Adrenal gland (tissue), 7 donors: ENCODE measurements around a stretch of chr4.

GRCh38 chr4:118821493-118822063, 14.3 kb downstream of the SEC24D start:
- PRO-cap, 3 experiments = no peak in any of the 3 experiments
- RAMPAGE, long total RNA, 4 experiments = no peak in any of the 4 experiments
- RRBS = no CpG with 5 or more reads among the region's 3 CpGs

DNA sequence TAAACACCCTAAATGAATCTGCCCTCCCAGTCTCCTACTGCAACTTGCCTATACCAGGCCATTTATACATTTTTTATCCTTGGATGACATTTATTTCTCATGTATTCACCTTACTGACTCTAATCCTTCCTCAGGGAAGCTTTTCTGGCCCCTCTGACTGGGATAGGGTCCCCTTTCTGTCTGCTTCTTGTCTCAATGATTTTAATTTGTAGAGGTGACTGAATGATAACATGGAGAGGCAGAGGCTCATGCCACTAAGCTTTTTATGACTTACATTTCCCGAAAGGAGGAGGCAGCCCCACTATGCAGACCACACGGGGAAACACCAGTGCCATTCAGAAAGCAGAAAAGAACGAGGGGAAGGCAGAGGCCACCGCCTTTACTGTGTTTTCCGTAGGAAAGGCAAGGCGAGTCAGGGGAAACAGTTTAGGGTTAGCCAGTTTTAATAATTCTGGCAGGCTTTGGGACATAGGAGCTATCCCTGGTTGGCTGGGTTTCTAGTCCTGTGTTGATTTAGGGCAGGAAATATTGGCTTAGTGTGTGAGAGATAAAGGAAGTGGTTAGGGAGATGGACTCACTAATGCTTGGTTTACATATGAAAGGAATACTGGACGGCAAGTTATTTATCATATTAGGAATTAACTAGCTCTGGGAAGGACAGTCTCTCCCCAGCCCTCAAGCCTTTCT, 53.0 kb downstream of the SYNPO2 start:
- PRO-cap, 3 experiments = no peak in any of the 3 experiments
- RAMPAGE, long total RNA, 4 experiments = no peak in any of the 4 experiments
- RRBS = no CpG with 5 or more reads among the region's 7 CpGs

- PRO-cap, 3 experiments = no peak in any of the 3 experiments
- RAMPAGE, long total RNA, 4 experiments = no peak in any of the 4 experiments
- RRBS = no CpG with 5 or more reads among the region's 1 CpG
Observed at GRCh38 chr4:118984353-118985025, 95.8 kb downstream of the SYNPO2 start.

GRCh38 chr4:118995930-118996448, 107.3 kb downstream of the SYNPO2 start:
- PRO-cap, 3 experiments = no peak in any of the 3 experiments
- RAMPAGE, long total RNA, 4 experiments = no peak in any of the 4 experiments
- RRBS = no CpG with 5 or more reads among the region's 5 CpGs

DNA sequence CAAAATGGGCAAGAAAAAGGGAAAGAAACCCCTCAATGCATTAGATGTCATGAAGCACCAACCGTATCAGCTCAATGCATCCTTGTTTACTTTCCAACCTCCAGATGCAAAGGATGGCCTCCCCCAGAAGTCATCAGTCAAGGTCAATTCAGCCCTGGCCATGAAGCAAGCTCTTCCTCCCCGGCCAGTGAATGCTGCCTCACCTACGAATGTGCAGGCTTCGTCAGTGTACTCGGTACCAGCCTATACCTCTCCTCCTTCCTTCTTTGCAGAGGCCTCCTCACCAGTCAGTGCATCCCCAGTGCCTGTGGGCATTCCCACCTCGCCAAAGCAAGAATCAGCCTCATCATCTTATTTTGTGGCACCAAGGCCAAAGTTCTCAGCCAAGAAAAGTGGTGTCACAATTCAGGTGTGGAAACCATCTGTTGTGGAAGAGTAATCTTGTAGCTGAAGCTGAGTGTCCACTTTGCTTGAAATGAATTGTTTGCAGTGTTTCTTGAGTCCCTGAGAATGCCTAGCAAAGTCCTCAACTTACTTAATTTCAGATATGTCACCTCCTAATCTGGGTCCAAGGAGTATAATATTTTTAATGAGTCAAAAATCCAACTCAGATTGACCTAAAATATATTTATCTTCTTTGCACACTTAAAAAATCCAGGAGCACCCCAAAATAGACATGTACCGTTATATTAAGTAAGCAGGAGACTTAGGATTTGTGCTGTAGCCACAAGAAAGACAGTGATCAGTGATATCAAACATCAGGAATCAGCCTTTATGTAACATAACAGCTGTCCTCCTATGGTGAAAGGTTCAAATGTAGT, 103.8 kb upstream of the MYOZ2 start:
- PRO-cap, 3 experiments = no peak in any of the 3 experiments
- RAMPAGE, long total RNA, 4 experiments = no peak in any of the 4 experiments
- RRBS = no CpG with 5 or more reads among the region's 7 CpGs

DNA sequence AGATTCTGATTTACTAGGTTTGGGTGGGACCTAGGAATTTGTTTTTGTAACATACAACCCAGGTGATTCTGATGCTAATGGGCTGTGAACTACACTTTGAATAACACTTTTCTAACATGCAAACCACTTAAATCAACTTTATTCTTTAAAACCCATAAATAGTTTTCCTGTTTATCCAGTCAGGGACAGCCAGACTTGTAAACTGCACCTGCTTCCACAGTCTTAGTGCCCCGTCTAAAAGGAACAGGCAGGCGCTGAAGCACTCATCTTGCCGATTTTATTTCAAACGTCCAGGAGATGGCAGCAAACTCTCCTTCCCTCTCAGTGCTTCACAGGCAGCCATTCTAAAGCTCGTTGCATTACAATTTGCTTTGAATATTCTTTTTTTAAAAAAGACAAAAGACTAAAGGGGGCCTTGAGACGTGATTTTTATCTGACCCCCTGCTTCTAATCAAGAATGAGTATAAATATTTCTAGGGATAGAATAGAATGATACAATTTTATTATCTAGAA, 93.7 kb upstream of the MYOZ2 start:
- PRO-cap, 3 experiments = no peak in any of the 3 experiments
- RAMPAGE, long total RNA, 4 experiments = no peak in any of the 4 experiments
- RRBS = no CpG with 5 or more reads among the region's 6 CpGs

GRCh38 chr4:119046365-119046773, 89.3 kb upstream of the MYOZ2 start:
- PRO-cap, 3 experiments = no peak in any of the 3 experiments
- RAMPAGE, long total RNA, 4 experiments = no peak in any of the 4 experiments
- RRBS = no CpG with 5 or more reads among the region's 4 CpGs

GRCh38 chr4:119184259-119184527, 28.3 kb upstream of the USP53 start:
- PRO-cap, 3 experiments = no peak in any of the 3 experiments
- RAMPAGE, long total RNA, 4 experiments = no peak in any of the 4 experiments
- RRBS = no CpG with 5 or more reads among the region's 2 CpGs

DNA sequence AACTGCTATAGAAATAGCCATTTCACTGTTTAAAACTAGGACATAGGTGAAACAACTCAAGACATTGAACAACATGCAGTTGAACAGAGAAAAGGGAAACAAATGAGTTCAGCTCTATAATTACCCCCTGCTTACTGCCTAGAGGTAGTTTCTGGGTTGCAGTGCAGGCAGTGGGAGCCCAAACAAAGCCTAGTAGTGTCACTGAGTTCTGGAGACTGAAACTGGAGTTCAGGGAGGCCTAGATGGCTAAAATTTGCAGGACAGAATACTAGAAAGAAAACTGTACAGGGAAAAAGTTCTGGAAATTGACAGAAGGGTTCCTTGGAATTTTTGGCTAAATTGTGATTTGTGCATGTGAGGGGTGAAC, 37.3 kb downstream of the C4orf3 start:
- PRO-cap, 3 experiments = no peak in any of the 3 experiments
- RAMPAGE, long total RNA, 4 experiments = no peak in any of the 4 experiments

DNA sequence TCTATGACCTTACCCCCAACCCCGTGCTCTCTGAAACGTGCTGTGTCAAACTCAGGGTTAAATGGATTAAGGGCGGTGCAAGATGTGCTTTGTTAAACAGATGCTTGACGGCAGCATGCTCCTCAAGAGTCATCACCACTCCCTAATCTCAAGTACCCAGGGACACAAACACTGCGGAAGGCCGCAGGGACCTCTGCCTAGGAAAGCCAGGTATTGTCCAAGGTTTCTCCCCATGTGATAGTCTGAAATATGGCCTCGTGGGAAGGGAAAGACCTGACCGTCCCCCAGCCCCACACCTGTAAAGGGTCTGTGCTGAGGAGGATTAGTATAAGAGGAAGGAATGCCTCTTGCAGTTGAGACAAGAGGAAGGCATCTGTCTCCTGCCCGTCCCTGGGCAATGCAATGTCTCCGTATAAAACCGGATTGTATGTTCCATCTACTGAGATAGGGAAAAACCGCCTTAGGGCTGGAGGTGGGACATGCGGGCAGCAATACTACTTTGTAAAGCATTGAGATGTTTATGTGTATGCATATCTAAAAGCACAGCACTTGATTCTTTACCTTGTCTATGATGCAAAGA, 74.6 kb upstream of the FABP2 start:
- PRO-cap, 3 experiments = no peak in any of the 3 experiments
- RAMPAGE, long total RNA, 4 experiments = no peak in any of the 4 experiments
- RRBS = no CpG with 5 or more reads among the region's 13 CpGs

GRCh38 chr4:119482660-119483257, 145.8 kb downstream of the PDE5A start:
- PRO-cap, 3 experiments = no peak in any of the 3 experiments
- RAMPAGE, long total RNA, 4 experiments = no peak in any of the 4 experiments
- RRBS = no CpG with 5 or more reads among the region's 1 CpG

GRCh38 chr4:121153850-121154484, 10.2 kb downstream of the TNIP3 start:
- PRO-cap, 3 experiments = no peak in any of the 3 experiments
- RAMPAGE, long total RNA, 4 experiments = no peak in any of the 4 experiments
- RRBS = no CpG with 5 or more reads among the region's 7 CpGs

- PRO-cap, 3 experiments = no peak in any of the 3 experiments
- RAMPAGE, long total RNA, 4 experiments = no peak in any of the 4 experiments
- RRBS = no CpG with 5 or more reads among the region's 1 CpG
Observed at GRCh38 chr4:121181880-121182253, 17.7 kb upstream of the TNIP3 start.

DNA sequence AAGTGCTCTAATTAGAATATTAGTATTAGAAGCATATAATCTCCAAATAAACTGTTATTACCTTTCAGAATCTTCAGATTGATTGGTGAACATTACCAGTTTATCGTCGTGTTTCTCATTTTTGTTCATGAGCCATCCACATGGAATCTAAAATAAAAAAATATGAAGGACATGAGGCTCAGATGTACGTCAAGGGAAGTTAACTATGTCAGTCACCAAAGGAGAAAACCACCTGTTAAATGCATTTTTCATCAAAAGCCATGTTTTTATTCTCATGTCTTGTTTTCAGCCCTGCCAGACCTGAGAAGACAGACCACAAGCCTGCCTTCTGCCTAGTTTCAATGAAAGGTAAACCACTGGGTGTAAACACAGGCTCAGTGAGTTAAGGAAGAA, 52.2 kb upstream of the TNIP3 start:
- PRO-cap, 3 experiments = no peak in any of the 3 experiments
- RAMPAGE, long total RNA, 4 experiments = no peak in any of the 4 experiments
- RRBS = no CpG with 5 or more reads among the region's 3 CpGs

DNA sequence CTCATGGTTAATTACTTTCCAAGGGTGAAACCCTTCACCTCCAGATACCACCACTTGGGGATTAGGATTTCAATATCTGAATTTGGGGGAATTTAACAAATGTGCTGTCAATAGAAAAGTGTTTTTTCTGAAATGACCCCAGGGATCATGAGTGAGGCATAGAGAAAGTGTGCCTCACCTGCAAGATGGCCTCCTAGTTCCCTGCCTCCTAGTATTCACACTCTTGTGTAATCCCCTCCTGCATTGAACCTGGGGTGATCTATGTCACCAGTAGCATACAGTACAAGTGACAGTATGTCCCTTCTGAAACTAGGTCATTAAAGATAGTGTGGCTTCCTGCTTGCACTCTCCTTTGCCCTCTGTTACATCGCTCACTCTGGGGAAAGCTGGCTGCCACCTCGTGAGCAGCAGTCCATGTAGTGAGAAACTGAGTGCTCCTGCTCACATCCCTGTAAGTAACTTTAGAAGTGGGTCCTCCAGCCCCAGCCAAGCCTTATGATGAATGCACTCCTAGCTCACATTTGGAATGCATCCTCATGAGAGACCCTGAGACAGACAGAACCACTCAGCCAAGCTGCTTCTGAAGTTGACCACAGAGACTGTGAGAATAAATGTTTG, 89.7 kb upstream of the TNIP3 start:
- PRO-cap, 3 experiments = no peak in any of the 3 experiments
- RAMPAGE, long total RNA, 4 experiments = no peak in any of the 4 experiments
- RRBS = no CpG with 5 or more reads among the region's 2 CpGs

GRCh38 chr4:121381292-121381642, 449 bp upstream of the QRFPR start:
- PRO-cap, 3 experiments = no peak in any of the 3 experiments
- RAMPAGE, long total RNA, 4 experiments = no peak in any of the 4 experiments
- RRBS = no CpG with 5 or more reads among the region's 4 CpGs

DNA sequence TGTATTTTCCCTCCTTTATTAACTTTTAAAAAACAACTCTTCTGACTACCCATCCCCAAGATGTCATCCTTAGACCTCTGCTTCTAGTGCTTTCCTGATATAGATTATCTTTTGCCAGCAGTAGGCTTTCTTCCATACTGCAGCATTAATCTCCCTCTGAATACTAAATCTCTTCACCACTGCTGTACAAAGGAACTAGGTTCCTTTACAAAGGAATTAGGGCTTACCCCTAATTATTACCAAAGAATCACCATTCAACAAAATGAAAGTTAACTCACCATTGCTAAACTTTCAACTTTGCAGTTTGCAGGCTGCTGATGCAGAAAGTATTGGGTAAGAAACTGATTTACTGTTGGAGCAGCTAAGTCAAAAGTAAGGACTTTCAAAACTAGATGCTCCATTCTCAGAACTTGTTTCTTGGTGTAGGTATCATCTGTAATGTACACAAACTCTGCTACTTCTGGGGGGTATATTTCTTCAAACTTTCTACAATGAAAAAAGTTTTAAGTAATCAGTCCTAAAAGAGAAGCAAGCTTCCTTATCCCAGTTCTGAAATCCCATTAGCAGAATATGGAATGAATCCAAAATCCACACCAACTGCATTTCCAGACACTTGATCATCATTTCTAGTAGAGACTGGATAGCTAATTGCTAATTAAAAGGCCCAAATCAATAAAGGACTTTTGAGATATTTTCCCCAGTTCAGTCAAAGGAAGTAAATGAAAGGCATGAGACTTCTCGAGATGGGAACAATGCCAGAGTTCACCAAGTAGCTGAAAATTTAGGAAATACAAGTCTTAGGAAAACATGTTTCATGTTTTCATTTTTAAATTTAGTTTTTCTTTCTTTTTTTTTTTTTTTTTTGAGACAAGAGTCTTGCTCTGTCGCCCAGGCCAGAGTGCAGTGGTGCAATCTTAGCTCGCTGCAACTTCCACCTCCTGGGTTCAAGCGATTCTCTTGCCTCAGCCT, 4.3 kb downstream of the CCNA2 start:
- PRO-cap, 3 experiments = no peak in any of the 3 experiments
- RAMPAGE, long total RNA, 4 experiments = no peak in any of the 4 experiments
- RRBS = no CpG with 5 or more reads among the region's 4 CpGs

- PRO-cap, 3 experiments = peak in 1 of 3 experiments; most common plus-strand start chr4:121951466 (in 1)
- RAMPAGE, long total RNA, 4 experiments = no peak in any of the 4 experiments
- RRBS = 2% methylated on average over 48 of the region's 115 CpGs
Observed at GRCh38 chr4:121950736-121951872, 756 bp downstream of the TRPC3 start.

DNA sequence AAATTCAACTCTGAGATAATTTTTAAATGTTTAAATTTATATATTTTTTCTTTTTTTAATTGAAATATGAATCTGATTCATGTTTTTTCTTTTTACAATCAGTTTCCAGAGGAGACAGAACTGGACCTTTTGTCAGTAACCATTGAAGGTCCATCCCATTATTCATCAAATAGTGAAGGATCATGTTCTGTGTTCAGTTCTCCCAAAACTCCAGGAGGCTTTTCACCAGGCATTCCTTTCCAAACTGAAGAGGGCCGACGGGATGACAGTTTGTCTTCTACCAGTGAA, 50.9 kb upstream of the ADAD1 start:
- PRO-cap, 3 experiments = no peak in any of the 3 experiments
- RAMPAGE, long total RNA, 4 experiments = no peak in any of the 4 experiments
- RRBS = no CpG with 5 or more reads among the region's 2 CpGs

- PRO-cap, 3 experiments = no peak in any of the 3 experiments
- RAMPAGE, long total RNA, 4 experiments = no peak in any of the 4 experiments
- RRBS = 71% methylated on average over 1 of the region's 40 CpGs
Observed at GRCh38 chr4:122379078-122379599, 328 bp downstream of the ADAD1 start.